ENCODE measurements around the genes RGR and LDB3.

DNA sequence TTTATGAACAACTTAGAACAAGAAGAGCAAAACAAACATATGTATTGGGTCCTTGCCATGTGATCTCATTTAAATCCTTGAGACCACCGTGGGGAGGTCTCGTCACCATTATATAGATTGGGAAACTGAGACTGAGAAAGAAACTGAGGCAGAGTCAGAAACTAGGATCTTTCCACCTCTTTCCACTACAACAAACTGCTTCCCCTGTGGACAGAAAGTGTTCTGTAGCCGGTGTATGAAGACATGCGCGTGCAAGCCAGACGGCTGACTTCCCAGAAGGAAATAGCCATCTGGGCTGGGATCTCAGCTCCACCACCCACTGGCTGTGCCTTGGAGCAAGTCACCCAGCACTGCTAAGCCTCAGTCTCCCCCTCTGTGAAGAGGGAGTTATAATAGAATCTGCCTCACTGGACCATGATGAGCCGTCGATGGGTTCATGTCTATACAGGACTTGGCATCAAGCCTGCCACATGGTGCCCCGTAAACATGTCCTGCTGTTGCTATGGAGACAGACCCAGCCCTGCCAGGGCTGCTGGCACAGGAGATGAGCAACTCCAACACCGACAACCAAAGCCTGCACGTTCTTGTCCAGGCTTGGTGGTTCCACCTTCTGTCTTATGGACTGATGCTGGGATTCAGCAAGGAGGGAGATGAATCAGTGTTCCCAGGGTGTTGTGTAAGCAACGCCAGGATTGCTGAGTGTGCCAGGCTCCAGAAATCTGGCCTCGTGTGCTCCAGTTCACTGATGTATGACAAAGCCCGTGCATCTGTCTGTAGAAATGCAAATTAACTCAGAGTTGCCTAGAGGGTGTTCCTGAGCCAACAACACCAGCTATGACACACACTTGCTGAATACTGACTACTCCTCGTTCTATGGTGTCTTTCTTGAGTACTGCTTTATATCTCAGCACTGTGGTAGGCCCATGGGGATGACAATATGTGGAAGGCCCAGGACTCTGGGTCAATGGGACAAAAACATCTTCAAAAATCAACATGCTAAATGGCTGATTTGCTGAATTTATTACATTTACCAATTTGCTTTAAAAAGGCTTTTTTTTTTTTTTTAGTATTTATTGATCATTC, 5.6 kb downstream of the GPR15LG start:
- RRBS = no CpG with 5 or more reads among the region's 15 CpGs

DNA sequence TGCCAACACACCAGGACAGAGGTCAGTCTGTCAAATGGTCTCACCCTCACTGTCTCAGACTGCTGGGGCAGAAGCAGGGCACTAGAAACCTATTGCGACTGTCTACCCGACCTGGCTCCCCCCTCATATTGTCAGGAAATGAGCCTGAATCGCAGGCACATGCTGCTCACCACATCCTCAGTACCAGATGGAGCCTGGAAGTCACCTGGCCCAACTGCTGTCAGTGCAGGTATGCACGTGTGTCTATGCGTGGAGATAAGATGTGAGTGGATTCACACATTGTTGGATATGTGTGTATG, 3.3 kb upstream of the CDHR1 start:
- RRBS = no CpG with 5 or more reads among the region's 5 CpGs

DNA sequence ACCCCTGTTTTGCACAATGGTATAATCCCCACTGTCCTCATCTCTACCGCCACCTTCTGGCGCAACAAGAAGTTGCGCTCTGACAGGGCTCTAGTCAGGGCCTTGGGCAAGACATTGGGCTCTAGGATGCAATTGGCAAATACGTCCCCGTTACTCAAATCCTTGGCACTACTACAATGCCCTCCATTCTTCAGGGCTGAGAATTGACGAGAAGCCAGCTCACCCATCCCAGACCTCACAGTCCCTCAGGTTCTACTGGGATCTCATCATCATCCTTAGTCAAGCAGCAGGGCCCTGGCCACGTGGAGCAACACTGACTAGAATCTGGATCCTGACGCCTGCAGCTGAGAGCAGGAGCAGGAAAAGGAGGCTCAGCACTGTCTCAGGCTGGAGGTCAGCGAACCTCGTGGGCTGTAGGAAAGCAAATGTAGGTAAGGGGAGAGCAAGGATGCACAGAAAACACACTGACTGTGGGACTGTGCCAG, 10.6 kb downstream of the LRIT2 start:
- RRBS = no CpG with 5 or more reads among the region's 10 CpGs

DNA sequence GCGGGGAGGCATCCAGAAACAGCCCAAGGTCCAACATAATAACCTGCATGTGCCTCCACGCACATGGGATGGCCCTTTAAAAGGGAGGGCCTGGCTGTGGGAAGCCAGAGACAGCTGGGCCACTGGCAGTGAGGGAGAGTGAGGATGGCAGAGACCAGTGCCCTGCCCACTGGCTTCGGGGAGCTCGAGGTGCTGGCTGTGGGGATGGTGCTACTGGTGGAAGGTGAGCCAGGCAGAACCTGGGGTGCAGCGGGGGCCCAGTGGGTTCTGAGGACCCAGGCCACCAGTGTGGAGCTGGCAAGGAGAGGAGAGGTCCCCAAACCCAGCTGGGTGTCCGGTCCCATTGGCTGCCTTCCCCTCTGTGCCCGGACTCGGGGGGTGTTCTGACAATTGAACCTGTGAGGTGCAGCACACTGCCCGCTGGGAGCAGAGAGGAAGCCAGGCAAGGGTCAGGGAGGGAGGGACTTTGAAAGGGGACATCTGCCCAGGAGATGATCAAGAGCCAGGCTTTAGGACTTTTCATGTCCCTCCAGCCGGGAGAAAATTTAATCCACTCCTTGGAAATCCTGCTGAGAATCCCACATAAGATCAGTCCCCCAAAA, at the start of gene RGR:
Gene RGR, plus strand, starts transcription at position 107 of the 602 bp plus-strand sequence.
- RRBS = no CpG with 5 or more reads among the region's 10 CpGs

DNA sequence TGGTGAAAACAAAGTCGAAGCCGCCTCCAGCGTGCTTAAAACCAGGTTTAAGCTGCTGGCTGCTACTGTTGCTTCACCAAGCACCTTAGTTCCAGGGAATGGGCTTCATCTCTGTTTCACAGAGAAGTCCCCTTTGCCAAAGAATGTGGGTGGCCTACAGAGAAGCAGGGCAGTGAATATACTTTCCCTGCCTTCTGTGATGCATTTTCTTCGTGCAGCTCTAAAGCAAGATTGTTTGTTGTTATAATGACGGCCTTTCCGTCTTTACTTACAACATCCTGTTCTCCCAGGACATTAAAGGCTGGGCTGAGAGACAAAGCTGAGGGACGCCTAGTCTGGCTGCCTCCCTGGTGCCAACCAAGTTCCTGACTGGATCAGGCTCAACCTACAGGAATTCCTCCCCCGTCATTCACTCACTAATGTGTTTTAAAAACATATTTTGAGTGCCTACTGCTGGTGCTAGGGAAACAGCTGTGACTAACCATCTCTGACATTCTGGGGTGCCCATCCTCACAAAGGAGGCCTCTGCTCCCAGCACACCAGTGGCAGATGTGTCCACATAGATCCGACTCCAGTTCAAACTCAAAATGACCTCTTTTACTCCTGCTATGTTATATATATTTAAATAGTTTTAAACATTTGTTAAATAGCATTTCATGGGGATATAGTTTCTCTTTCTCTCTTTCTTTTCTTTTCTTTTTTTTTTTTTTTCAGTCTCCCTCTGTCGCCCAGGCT, 31.8 kb upstream of the CCSER2 start:
- RRBS = no CpG with 5 or more reads among the region's 10 CpGs

- RRBS = no CpG with 5 or more reads among the region's 9 CpGs
Measured at GRCh38 chr10:84327403-84327765, 1.0 kb upstream of the CCSER2 start.

- RRBS = no CpG with 5 or more reads among the region's 5 CpGs
Measured at GRCh38 chr10:84438077-84438867, 109.9 kb downstream of the CCSER2 start.

DNA sequence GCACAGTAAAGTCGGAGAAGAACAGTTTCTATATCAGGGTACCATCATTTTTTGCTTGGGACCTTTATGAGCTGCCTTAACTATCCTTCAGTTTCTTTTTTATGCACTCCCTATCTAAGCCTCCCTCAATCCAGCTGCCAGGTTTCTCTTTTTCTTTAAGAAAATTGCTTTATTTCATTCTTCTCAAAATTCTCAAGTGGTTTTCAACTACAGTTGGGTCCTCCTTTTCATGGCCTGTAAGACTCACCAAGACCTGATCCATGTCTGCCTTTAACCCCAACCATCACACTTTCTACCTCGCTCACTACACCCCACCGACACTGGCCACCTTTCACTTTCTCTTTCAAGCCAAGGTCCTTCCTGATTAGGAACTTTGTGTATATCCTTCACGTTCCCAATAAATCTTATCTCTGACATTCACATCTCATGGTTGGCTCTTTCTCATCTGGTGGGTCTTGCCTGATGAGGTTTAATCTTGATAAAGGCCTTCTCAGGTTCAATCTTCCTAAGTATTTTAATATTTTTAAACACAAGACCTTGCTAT, 625.0 kb downstream of the GRID1 start:
- RRBS = no CpG with 5 or more reads among the region's 4 CpGs

GRCh38 chr10:86499723-86500980, 21.4 kb downstream of the WAPL start:
- RRBS = no CpG with 5 or more reads among the region's 11 CpGs

- RRBS = 36% methylated on average over 6 of the region's 25 CpGs
Measured at GRCh38 chr10:86668193-86669179, at the start of gene LDB3. Gene LDB3, plus strand, starts transcription at chr10:86668511.

GRCh38 chr10:86672175-86672929, 4.0 kb downstream of the LDB3 start:
- RRBS = no CpG with 5 or more reads among the region's 14 CpGs

DNA sequence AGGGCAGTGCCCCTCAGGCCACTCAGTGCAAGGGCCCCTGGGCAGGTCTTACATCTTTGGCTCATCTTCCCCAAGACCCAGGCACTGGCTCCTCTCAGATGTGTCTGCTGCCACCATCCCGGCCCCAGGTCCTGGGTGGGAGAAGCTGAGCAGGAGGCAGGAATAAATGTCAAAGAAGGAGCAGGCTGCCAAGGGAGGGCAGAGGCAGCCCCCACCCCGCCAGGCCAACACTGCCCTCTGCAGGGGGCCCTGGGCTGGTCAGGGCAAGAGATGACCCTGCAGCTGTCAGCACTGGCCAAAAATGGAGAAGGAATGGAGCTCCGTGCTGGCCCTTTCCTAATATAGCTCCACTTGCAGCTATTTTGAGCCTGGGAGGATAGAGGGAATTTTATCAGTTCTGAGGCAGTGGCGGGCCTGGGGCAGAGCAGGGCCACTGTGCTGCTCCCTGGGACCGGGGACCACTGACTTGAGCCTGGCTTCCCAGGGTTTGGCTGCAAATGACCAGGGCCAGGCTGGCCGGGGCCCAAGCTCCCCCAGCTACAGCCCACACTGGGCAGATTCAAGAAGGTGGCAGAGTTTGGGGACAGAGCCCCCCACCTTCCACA, 16.0 kb downstream of the LDB3 start:
- RRBS = 5% methylated on average over 2 of the region's 6 CpGs

DNA sequence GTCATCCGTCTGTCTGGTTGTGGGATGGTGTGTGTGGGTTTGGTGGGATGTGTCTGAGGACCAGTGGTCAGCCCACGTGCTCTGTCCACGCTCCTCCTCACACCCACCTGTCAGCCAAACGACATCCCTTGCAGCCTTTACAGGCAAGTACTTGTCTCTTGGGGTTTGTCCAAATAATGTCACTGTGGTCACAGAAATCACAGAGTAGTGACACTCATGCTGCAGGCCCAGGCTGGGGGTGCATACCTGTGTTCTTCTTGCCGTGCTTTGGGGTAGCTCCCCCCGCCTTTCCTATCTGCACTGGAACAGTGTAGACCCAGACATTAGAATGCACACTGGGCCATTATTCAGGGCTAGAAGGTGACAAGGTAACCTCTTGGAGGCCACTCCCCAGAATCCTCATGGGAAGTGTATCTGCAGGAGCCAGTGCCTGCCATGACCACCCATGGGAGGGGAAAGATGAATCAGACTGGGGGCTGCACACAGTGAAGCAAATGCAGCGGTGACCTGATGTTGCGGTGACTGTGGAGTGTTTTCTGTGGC, 21.1 kb downstream of the LDB3 start:
- RRBS = no CpG with 5 or more reads among the region's 8 CpGs

DNA sequence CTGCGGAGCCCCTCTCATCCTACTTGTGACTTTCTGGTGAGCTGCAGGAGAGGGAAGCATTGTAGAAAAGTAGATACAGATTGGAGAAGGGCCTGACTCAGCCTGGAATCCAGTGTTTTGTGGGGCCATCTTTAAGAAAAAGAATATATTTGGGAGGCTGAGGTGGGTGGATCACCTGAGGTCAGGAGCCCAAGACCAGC, 15.7 kb upstream of the BMPR1A start:
- RRBS = no CpG with 5 or more reads among the region's 1 CpG

DNA sequence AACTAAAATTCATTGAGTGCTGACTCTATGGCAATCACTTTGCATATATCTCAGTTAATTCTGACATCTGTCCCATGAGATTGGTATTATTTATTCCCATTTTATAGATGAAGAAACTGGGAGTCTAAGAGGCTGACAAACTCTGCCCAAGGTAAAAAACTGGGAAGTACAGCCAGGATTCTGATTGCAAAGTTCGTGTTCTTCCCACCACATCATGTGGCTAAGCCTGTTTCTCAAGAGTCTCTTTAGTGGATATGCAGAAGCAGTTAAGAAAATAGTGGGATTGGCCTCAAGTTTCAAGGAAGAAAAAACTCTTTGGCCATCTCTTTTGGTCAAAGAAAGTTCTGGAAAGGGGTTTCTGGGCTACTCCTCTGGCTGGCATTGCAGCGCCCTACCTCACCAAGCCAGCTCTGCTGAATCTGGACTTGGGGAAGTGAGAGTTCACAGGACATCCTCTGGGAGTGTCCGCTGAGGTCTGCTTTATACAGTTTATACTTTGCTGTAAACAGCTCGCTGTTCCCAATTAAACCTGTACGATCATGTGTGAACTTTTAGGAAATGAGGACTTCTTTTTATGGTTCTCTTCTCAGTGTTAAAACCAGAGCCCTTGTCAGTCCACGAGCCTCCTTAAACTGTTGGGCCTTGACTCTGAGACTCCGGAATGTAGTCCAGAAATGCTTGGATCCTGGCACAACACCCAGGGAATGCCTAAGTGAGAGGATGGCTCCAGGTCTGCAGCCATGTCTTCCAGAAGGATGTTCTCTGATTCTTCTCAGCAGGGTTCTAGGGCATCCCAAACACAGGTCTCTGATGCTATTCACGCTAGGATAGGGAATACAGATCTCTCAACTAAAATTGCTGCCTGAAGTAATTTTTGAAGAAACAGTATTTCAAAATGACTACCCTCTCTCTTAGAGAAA, 12.1 kb upstream of the BMPR1A start:
- RRBS = no CpG with 5 or more reads among the region's 8 CpGs

- RRBS = no CpG with 5 or more reads among the region's 7 CpGs
Measured at GRCh38 chr10:86862068-86862837, 95.2 kb downstream of the MMRN2 start.

- RRBS = no CpG with 5 or more reads among the region's 3 CpGs
Measured at GRCh38 chr10:86865841-86866431, 91.5 kb downstream of the MMRN2 start.

DNA sequence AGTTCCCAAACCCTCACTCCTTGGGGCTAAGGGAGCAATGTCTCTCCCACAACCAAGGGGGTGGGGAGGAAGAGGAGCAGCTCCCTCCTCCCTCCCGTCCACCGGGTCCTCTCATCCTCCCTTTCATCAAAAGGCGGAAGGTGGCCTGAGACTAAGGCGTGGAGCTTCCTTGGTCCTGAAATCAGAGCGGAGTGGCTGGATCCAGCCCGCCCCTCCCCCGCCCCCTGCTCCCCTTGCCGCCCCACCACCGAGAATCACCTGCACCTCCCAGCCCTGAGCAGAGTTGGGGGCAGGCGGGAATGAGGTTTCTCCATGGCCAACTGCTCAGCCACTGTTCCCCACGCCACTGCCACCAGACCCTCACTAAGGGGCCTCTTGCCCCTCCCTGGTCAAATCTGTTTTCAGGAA, 1.5 kb downstream of the MMRN2 start:
- RRBS = no CpG with 5 or more reads among the region's 11 CpGs

- RRBS = 5% methylated on average over 5 of the region's 14 CpGs
Measured at GRCh38 chr10:86970077-86970597, 1.9 kb downstream of the ADIRF start.

GRCh38 chr10:86971415-86972097, 3.3 kb downstream of the ADIRF start:
- RRBS = 19% methylated on average over 12 of the region's 47 CpGs